T47D (cell line): ENCODE data around the gene SSC4D.

- RRBS = 3% methylated on average over 8 of the region's 11 CpGs
Observed at GRCh38 chr7:74454581-74454888, 829 bp downstream of the GTF2IRD1 start.

GRCh38 chr7:74473166-74473538 lies 19.4 kb downstream of the GTF2IRD1 start:
- RRBS = no CpG with 5 or more reads among the region's 5 CpGs

DNA sequence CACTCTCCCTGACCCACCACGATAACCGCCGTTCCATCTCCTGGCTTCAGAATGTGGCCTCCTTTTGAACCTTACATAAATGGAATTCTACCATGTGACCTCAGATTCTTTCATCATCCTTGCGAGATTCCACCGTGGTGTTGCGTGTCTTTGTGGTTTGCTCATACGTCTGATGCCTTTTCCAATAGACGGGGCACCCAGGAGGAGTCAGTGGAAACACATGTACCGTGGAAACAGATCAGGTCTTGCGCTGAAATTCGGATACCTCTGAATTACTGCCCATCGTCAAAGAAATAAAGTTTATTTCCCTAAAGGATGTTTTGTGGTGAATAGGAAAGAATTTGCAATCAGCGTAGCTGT lies 28.9 kb downstream of the GTF2IRD1 start:
- RRBS = no CpG with 5 or more reads among the region's 13 CpGs

DNA sequence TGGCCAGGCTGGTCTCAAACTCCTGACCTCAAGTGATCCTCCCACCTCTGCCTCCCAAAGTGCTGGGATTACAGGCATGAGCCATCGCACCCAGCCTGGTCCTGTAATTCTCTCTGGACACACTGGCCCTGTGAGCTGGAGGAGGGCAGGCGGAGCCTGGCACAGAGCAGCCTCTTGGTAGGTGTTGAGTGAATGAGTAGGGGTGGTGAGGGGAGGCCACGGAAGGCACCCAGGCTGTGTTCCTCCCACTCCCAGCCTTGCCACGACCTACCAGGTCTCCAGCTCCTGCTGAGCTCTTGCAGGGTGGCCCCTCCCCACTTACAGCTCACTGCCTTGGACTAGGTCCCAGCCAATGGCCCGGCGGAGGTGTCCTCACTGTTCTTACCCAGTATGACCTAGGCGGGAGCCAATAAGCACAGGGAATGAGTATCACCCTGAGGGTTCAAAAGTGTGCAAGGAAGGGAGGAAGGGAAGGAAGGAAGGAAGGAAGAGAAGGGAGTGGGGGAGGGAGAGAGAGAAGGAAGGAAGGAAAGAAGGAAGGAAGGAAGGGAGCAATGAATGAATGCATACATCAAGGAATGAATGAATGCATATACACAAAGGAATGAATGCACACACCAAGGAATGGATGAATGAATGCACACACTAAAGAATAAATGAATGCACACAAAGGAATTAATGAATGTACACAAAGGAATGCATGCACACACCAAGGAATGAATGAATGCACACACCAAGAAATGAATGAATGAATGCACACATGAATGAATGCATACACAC lies 45.4 kb downstream of the GTF2IRD1 start:
- RRBS = no CpG with 5 or more reads among the region's 7 CpGs

DNA sequence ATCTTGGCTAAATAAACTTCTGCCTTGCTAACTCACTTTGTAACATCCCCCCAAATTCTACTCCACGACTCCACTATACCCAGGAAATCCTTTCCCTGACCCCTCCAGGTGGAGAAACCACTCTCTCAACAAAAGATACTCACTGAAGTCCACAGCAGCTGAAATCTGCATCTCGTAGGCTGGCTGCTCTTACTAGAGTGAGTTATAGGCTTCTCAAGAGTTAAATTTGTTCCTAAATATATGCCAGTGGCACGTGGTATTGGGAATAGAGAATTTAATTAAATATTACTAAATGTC lies 1.6 kb upstream of the GTF2I start:
- RRBS = no CpG with 5 or more reads among the region's 3 CpGs

DNA sequence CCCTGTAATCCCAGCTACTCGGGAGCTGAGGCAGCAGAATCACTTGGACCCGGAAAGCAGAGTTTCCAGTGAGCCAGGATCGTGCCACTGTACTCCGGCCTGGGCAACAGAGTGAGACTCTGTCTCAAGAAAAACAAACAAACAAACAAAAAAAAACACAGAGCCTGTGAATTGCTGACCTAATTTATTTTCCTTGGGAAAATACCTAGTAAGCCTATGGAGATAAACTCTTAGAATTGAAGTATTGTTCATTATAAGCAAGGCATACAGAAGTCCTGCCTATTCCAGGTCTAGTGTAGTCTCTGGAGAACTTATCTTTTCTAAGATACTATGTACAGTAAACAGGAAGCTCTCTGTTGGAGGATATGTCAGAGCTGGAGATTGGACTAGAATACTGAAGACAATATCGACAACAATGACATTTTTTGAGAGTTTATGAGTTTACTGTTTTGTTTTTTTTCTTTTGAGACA lies 14.9 kb downstream of the GTF2I start:
- RRBS = 50% methylated on average over 2 of the region's 5 CpGs

- RRBS = no CpG with 5 or more reads among the region's 10 CpGs
Observed at GRCh38 chr7:74728655-74729156, 45.1 kb upstream of the NCF1 start.

DNA sequence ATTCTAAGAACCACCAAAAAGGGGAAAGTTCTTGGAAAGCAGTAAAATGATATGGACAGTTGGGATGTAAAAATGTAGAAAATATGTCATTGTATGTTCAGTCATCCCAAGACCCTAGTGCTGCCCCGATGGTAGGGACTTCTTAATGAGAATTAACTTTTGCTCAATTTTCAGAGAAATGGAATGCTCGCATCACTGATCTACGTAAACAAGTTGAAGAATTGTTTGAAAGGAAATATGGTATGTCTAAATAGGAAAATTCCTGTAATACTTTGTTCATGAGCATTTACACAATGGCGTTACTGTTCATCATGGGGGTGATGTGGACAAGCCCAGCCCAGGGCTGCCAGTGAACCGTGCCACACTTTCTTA lies 43.8 kb upstream of the NCF1 start:
- RRBS = no CpG with 5 or more reads among the region's 5 CpGs

GRCh38 chr7:75358772-75359691 lies 23.9 kb downstream of the SPDYE15 start:
- RRBS = no CpG with 5 or more reads among the region's 81 CpGs

- RRBS = no CpG with 5 or more reads among the region's 6 CpGs
Observed at GRCh38 chr7:75542705-75543148, 50.6 kb downstream of the SPDYE5 start.

- RRBS = no CpG with 5 or more reads among the region's 7 CpGs
Observed at GRCh38 chr7:75553315-75553635, 61.2 kb downstream of the SPDYE5 start.

GRCh38 chr7:75623278-75624572 lies 115.0 kb downstream of the HIP1 start:
- RRBS = no CpG with 5 or more reads among the region's 27 CpGs

- RRBS = no CpG with 5 or more reads among the region's 11 CpGs
Observed at GRCh38 chr7:75907069-75907861, 7.7 kb upstream of the POR start.

DNA sequence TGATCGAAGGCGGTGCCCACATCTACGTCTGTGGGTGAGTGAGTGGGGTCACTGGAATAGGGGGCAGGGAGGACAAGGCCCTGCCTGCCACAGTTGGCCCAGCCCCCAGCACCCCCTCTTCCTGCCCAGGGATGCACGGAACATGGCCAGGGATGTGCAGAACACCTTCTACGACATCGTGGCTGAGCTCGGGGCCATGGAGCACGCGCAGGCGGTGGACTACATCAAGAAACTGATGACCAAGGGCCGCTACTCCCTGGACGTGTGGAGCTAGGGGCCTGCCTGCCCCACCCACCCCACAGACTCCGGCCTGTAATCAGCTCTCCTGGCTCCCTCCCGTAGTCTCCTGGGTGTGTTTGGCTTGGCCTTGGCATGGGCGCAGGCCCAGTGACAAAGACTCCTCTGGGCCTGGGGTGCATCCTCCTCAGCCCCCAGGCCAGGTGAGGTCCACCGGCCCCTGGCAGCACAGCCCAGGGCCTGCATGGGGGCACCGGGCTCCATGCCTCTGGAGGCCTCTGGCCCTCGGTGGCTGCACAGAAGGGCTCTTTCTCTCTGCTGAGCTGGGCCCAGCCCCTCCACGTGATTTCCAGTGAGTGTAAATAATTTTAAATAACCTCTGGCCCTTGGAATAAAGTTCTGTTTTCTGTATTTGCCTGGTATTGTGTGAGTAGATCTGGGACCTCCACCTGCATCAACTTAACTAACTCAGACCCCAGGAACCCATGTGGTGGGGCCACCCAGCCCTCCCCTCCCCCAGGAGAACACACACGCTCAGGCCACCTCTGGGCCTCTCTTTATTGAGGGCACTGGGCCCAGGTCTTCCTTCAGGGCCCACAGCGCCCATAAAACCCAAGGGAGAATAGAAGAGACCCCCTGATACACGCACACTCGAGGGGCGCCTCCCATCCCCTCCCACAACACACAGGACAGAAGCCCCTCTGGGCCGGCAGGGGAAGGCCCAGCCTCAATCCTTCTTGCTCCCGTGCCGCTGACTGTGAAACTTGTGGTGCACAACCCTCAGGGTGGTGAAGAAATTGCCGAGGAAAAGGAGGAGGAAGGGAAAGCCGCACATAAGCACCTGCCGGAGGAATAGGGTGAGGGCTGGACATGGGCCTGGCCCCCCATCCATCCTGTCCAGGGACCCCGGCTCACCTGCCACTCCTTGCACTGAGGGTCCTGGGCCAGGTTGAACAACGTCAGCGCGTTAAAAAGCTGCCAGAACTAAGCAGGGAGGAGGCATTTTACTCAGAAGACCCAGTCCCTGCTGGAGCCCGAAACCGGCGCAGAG lies 7.7 kb downstream of the TMEM120A start:
- RRBS = 87% methylated on average over 4 of the region's 37 CpGs

- RRBS = 83% methylated on average over 5 of the region's 22 CpGs
Observed at GRCh38 chr7:76057563-76058313, 9.8 kb downstream of the MDH2 start.

DNA sequence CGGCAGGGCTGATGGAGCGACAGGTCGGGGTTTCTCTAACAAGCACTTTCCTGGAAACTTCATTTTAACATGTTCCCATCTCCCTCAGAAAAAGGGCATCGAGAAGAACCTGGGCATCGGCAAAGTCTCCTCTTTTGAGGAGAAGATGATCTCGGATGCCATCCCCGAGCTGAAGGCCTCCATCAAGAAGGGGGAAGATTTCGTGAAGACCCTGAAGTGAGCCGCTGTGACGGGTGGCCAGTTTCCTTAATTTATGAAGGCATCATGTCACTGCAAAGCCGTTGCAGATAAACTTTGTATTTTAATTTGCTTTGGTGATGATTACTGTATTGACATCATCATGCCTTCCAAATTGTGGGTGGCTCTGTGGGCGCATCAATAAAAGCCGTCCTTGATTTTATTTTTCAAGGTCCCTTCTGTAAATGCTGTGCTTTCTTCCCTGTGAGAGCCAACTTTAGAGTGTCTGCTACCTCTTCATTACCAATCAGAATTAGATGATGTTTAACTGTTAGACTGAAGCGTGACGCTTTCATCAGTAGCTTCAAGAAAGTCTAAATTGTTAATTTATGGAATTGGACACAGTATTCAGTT lies 18.4 kb downstream of the MDH2 start:
- RRBS = no CpG with 5 or more reads among the region's 15 CpGs

- RRBS = no CpG with 5 or more reads among the region's 6 CpGs
Observed at GRCh38 chr7:76300114-76300650, 2.3 kb upstream of the HSPB1 start.

DNA sequence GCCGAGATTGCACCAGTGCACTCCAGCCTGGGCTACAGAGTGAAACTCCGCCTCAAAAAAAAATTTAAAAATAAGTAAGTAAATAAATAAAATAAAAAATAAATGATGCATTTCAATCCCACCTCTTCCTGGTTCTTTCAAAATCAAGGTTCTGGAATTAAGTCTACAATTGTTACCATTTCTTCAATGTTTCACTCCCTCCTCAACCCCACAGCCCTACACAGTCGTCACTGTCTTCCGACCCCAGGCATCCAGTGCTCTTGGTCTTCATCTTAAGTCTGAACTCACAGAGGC lies 13.0 kb downstream of the YWHAG start:
- RRBS = no CpG with 5 or more reads among the region's 4 CpGs

GRCh38 chr7:76364053-76364429 lies 5.2 kb upstream of the YWHAG start:
- RRBS = 93% methylated on average over 2 of the region's 6 CpGs

DNA sequence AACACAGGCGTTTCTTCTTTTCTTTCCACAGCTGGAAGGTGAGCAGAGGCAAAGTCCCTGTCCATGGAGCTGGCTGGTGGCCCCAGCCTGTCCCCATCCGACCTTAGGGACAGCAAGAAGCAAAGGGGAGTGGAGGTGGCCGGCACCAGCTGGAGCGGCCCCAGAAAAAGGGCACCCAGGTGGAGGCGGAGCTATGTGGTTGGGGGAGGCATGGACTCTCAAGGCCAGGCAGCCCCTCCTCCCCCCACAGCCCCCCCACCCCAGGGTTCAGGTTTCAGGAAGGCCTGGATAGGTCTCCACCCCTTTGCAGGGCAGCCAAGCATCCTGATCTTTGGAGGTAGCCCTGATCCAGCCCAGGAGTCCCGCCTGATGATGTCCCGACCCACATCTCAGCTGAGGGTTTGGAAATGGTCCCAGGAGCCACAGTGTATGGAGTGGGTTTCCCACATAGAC lies at the start of gene SSC4D:
Gene SSC4D (minus strand): TSS at position 170 of the 453 bp plus-strand sequence.
- RRBS = no CpG with 5 or more reads among the region's 7 CpGs